Thyroid gland (tissue), 7 donors: ENCODE measurements around a stretch of chr10.

DNA sequence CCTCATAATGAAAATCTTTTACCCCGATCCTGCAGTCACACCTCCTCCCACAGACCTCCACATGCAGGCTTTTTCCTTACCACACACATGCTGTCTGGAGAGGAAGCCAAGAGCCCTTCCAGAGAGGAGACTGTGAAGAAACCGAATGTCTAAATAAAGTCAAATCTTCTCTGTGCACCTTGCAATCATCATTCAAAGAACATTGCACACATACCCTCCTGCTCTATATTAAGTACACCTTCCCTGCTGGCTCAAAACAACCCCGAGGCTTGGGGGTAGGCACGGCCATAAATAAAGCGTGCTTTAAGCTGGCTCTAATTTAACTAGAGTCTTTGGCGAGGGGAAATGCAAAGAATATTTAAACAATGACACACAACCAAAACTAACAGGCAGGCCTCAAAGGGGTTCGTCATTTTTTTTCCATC lies 34.9 kb downstream of the CALML3 start:
- PRO-cap, 2 experiments = no peak in any of the 2 experiments
- RAMPAGE, long total RNA, 5 experiments = no peak in any of the 5 experiments

DNA sequence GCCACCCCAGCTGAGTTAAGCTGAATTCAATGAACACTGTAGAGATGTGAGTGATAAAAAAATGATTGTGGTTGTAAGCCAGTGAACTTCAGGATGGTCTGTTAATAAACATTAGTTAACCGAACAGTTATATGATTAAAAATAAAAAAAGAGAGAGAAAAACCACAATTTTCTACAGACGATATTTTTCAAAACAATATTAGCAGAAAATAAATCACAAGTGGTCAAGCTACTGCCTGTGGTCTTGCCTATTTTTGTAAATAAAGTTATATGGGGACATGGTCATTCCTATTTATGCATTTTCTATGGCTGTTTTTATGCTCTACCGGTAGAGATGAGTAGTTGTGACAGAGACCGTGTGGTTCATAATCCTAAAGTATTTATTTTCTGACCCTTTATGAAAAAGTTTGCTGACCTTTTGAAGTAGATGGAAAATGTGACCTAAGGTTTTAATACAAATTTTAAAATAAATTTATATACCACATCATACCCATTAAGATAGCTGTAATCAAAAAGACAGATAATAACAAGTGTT lies 13.7 kb downstream of the TASOR2 start:
- PRO-cap, 2 experiments = no peak in any of the 2 experiments
- RAMPAGE, long total RNA, 5 experiments = no peak in any of the 5 experiments

DNA sequence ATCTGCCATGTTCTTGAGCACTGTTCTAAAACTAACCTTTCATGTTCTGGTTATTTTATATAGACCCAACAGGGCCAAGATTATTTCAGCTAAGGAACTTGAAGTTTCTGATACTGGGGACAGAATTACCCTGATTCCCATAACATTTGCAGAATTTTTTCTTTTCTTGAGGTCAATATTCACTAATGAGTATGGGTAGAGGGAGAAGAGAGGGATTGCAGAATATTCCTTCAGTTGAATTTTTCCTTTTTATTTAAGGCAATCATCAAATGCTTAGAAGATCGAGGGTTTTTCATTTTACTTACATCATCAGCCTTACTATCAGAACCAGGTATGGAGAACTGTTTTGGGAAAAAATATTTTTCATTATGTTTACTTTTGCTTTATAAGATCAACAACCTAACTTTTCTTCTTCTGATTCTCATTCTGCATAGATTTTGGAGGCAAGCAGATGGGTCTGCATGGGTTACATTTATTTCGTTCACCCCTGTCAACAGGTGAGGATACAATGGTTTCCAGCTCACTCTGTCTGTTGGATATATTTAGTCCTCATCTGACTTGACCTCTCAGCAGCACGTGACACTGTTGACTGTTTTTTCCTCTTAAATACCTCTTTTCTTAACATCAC lies 42.1 kb downstream of the TASOR2 start:
- PRO-cap, 2 experiments = no peak in any of the 2 experiments
- RAMPAGE, long total RNA, 5 experiments = no peak in any of the 5 experiments

DNA sequence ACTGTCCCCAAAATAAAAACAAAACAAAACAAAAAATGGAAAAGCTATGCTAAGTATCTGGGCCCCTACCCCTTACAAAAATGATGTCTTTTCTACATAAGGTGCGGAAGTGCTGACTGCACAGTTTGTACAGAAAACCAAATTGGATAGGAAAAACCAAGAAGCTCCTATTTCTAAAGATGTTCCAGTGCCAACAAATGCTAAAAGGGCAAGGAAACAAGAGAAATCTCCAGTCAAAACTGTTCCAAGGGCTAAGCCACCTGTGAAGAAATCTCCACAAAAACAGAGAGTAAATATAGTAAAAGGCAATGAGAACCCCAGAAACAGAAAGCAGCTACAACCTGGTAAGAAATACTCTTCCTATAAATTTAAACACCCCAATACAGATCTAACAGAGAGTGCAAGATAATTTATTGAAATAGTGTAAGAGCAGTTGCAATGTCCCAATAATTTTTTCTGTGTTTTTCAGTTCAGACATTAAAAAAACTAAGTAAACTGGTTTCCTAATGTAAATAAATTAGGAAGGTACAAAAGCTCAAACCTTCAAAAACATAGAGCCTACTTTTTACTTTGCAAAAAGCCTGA lies 50.7 kb downstream of the TASOR2 start:
- PRO-cap, 2 experiments = no peak in any of the 2 experiments
- RAMPAGE, long total RNA, 5 experiments = no peak in any of the 5 experiments

DNA sequence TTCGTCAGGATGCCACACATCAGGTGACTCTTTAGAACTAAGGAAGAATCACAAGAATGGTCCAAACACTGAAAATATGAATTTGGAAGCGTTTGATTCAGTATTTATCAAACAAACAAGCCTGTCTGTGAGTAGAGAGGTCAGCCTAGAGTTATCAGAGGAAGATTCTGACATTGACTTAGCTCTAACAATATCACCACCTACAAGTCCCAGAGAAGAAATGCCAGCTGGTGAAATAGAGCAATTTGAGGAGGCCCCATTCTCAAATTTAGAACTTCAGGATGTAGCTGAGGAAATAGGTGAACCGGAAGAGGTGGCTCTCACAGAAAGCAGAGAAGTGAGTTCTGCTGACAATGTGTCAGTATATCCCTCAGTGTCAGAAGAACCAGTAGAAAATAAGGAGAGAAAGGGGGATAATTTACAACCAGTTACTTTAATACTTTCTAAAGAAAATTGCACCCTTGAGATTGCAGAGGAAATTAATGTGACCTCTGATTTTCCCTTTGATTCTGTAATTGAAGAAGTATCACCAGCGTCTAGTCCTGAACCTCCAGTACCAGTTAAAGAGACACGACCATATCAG lies 62.5 kb downstream of the TASOR2 start:
- PRO-cap, 2 experiments = no peak in any of the 2 experiments
- RAMPAGE, long total RNA, 5 experiments = no peak in any of the 5 experiments

DNA sequence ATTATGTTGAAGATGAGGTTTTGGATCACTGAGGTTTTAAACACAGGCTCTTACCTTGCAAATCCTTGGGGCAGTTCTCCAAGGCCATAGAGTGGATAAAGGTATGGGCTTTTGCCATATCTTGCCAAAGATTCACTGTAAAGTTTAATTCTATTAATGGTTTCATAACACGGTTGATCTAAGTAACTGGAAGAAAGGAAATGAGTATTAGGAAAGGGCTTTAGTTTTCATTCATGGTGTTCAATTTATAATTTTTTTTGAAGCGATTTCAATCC lies 28.2 kb downstream of the GDI2 start:
- PRO-cap, 2 experiments = no peak in any of the 2 experiments
- RAMPAGE, long total RNA, 5 experiments = no peak in any of the 5 experiments

- PRO-cap, 2 experiments = no peak in any of the 2 experiments
- RAMPAGE, long total RNA, 5 experiments = no peak in any of the 5 experiments
These were observed 18.6 kb downstream of the GDI2 start for GRCh38 chr10:5794543-5795077.

- PRO-cap, 2 experiments = no peak in any of the 2 experiments
- RAMPAGE, long total RNA, 5 experiments = no peak in any of the 5 experiments
These were observed 19.8 kb upstream of the GDI2 start for GRCh38 chr10:5832991-5833429.

GRCh38 chr10:5888603-5889583 lies 800 bp downstream of the ANKRD16 start:
- PRO-cap, 2 experiments = peak in 2 of 2 experiments; most common plus-strand start chr10:5889060 (in 2)
- RAMPAGE, long total RNA, 5 experiments = no peak in any of the 5 experiments

- PRO-cap, 2 experiments = peak in 1 of 2 experiments; most common plus-strand start chr10:5941832 (in 1)
- RAMPAGE, long total RNA, 5 experiments = no peak in any of the 5 experiments
These were observed 35.8 kb downstream of the IL15RA start for GRCh38 chr10:5941565-5941891.

DNA sequence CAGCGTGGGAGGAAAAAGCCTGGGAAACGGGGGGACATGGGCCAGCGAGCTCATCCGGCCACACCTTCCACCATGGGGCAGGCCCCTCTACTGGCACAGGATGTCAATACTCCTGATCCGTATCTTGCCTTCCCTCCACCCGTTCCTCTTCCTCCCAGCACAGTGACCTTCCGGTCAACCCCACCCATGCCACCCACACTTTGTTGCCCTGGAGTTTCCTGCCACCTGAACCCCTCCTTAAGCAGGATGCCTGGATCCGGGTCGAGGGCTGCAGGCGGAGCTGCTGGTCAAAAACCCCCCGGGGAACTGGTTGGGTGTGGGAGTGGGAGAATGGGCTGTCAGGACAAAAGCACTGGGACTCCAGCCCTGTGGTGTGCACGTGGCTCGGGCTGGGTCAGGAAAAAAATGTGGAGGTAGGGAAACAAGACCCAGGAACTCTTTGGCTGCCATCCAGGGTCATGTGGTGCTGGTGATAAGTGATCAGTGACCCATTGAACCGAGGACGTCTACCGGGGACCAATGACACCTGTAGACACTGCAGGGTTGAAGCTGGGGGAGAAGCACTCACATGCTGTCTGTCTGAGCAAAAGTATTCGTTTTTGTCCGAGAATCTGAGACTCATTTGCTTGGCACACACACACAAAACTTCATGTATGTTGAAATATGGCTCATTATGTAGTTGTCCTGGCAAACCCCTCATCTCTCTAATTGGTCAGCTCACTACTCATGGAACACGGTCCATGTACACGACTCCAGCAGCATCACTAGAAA lies 8.1 kb downstream of the IL2RA start:
- PRO-cap, 2 experiments = peak in 1 of 2 experiments; most common plus-strand start position 535 of the sequence (in 1)
- RAMPAGE, long total RNA, 5 experiments = no peak in any of the 5 experiments

- PRO-cap, 2 experiments = no peak in any of the 2 experiments
- RAMPAGE, long total RNA, 5 experiments = no peak in any of the 5 experiments
These were observed 31.3 kb downstream of the RBM17 start for GRCh38 chr10:6120040-6120530.

DNA sequence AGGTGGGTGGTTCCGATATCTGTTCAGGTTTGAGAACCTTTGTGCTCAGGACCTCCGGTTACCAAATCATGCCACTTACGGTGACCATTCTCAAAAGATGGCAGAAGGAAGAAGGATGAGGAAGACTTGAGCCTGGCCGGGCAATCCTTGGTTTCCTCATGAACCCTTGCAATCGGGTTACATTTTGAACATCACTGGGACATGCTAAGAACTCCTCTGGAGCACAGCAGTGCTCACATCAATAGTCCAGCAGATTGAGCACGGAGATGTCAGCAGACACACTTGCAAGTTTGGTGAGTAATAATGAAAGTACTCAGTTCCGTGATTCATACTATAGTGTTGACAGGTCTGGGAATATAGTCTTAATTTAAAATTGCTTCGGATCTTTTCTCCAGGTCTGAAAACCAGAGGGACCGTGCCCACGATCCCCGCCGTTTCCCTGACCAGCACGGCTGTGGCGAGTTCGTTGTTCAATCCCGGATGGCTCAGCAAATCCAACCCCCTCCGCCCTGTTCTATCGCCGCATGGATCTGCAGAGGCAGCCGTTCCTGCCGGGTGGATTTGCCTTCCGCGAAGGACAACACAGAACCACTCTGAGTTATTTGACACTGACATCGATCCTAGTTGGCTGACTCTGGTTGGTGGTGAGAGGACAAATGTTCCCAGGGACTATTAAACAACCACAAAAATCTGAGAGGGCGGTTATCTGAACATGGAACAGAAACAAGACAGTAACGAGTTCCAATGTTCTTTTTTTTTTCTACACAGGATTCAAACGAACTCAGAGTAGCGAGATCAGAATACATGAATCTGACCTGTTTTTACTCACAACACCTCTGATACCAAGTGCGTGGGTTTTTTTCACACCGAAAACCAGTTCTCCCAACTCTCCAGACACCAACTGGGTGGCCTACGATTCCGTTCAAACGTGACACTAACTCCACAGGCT lies 52.5 kb downstream of the RBM17 start:
- PRO-cap, 2 experiments = peak in 1 of 2 experiments; most common plus-strand start position 400 of the sequence (in 1); most common minus-strand start position 256 of the sequence (in 1)
- RAMPAGE, long total RNA, 5 experiments = no peak in any of the 5 experiments

- PRO-cap, 2 experiments = no peak in any of the 2 experiments
- RAMPAGE, long total RNA, 5 experiments = no peak in any of the 5 experiments
These were observed 49.5 kb upstream of the PFKFB3 start for GRCh38 chr10:6153138-6153704.

GRCh38 chr10:6173526-6174031 lies 29.2 kb upstream of the PFKFB3 start:
- PRO-cap, 2 experiments = no peak in any of the 2 experiments
- RAMPAGE, long total RNA, 5 experiments = no peak in any of the 5 experiments

DNA sequence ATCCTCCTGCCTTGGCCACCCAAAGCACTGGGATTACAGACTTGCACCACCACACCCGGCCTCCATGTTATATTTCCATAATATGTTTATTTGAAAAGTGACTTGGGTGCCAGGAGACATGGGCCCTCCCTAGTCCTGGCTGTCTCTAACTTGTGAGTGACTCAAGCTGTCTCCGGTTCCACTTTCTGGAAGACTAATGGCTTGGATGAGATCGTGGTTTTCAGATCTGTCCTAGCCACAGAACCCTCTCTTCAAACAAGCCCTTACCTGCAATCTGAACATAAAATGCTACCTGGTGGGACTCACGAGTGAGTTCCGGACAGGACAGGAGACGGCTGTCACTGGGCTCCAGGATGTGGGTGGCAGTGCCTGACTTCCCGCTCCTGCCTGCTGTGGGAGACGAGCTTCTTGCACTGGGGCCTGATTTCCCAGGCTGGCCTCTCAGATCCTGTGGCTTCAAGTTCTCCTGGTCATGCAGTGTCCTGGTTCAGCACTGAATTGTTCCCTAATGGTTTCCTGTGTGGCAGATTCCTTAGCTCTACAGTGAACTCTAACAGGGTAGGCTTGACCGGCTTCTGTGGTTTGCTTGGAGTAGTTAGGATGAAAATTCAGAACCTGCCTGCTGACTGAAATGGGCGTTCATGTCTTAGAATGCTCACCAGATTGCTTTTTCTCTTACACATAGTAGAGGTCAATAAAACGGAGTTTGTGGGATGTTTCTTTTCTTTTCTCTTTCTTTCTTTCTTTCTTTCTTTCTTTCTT lies 25.9 kb upstream of the PFKFB3 start:
- PRO-cap, 2 experiments = no peak in any of the 2 experiments
- RAMPAGE, long total RNA, 5 experiments = no peak in any of the 5 experiments

DNA sequence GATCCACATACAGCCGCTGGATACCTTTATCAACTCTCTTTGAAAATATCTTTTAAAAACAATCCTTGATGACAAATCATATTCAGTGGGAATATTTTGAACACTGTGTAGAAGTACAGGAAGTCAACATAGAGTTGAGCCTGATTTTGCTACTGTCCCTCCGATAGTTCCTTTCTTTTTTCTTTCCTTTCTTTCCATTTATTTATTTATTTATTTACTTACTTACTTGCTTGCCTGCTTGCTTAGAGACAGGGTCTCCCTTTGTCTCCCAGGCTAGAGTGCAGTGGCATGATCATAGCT lies 17.1 kb downstream of the PFKFB3 start:
- PRO-cap, 2 experiments = no peak in any of the 2 experiments
- RAMPAGE, long total RNA, 5 experiments = no peak in any of the 5 experiments

DNA sequence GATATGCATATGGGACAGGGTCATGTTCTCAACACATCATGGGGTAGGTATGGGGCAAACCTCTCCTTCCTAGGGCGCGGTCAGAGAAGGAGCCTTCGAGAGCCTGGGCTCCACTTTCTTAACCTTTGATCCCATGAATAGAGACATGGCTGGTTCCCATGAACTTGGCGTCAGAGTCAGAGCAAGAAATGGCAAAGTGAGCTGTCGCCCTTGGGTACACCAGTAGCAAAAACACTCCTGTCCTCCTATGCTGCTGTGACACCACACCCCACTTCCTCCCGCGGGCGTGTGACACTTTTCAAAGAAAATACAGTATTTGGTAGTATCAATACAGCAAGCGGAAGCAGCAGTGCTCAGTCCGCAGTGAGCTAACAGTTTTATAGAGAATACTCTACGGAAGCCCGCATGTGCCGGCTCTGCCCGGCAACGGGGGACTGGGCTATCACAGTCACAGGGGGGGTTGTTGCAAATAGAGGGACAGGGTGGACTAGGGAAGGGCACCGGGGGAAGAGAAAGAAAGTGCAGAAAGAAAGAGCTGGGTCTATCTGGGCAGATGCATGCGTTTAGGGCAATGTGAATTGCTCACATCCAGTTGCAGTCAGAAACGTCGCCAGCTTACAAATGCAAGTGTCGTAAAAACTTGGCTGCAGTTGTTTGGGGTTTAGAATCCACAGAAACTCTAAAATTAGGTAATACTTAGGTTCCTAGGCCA lies 49.8 kb downstream of the PRKCQ start:
- PRO-cap, 2 experiments = no peak in any of the 2 experiments
- RAMPAGE, long total RNA, 5 experiments = no peak in any of the 5 experiments

DNA sequence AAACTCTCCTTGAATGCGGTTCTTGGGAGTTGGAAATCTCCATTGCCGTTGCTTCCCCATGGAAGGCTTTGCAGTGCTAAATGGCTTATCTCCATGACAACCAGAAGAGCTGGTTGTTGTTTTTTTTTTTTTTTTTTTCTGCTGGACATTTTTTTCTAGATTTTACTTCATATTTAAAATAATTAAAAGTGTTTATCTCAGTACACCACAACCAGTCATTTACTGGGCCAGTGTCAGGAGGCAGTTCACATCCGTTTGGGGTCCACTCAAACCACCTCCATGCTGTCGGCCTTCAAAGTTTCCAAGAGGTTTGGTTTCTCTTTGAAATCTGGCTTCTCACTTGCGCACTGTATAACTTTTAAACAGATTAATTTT lies 348.6 kb upstream of the PRKCQ start:
- PRO-cap, 2 experiments = no peak in any of the 2 experiments
- RAMPAGE, long total RNA, 5 experiments = no peak in any of the 5 experiments

DNA sequence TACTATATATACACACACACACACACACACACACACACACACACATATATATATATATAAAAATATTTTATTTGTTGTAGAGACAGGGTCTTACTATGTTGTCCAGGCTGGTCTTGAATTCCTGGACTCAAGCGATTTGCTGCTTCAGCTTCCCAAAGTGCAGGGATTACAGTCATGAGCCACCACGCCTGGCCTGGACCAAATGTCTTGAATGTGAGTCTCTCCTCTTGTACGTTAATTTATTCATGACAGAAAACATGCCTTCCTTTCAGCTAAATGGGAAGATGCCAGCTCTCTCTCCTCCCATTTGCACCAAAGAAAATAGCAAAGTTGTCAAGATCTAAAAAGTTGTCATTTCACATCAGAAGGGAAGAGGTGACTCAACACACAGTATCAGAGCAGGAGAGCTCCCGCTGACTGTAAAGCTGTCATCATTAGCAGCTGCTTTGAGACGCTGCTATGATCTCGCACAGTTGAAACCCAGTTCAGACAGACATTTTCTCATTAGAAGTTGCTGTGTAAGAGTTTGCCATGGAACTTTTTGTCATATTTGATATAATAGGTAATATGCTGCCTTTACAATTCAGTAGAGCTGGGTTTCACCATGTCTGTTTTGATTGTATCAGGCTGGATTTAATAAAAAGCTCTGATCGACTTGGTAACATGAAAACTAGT lies 224.3 kb downstream of the SFMBT2 start:
- PRO-cap, 2 experiments = no peak in any of the 2 experiments
- RAMPAGE, long total RNA, 5 experiments = no peak in any of the 5 experiments